Epidermal melanocyte (primary cell): ENCODE measurements around a stretch of chr14.

- RRBS, result 100% methylated on average over 4 of the region's 19 CpGs
These were observed 6.1 kb upstream of the GPR132 start for GRCh38 chr14:105071268-105071784.

DNA sequence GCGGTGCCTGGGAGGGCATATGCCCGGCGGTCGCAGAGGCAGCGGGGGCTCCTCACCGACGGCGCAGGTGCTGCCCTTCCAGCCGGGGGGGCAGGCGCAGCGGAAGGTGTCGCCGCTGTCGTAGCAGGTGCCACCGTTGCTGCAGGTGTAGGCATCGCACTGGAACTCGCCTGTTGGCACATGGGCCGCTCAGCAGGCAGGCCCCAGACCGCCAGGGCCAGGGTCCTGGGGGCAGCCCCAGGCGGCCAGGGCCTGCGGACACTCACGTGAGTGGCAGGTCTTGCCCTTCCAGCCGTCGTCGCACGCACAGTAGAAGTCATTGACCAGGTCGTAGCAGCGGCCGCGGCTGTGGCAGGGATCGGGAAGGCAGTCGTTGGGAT is 20.5 kb downstream of the JAG2 start:
- RRBS, result 92% methylated on average over 9 of the region's 32 CpGs

- RRBS, result 53% methylated on average over 12 of the region's 20 CpGs
These were observed 18.0 kb upstream of the NUDT14 start for GRCh38 chr14:105199037-105199581.

DNA sequence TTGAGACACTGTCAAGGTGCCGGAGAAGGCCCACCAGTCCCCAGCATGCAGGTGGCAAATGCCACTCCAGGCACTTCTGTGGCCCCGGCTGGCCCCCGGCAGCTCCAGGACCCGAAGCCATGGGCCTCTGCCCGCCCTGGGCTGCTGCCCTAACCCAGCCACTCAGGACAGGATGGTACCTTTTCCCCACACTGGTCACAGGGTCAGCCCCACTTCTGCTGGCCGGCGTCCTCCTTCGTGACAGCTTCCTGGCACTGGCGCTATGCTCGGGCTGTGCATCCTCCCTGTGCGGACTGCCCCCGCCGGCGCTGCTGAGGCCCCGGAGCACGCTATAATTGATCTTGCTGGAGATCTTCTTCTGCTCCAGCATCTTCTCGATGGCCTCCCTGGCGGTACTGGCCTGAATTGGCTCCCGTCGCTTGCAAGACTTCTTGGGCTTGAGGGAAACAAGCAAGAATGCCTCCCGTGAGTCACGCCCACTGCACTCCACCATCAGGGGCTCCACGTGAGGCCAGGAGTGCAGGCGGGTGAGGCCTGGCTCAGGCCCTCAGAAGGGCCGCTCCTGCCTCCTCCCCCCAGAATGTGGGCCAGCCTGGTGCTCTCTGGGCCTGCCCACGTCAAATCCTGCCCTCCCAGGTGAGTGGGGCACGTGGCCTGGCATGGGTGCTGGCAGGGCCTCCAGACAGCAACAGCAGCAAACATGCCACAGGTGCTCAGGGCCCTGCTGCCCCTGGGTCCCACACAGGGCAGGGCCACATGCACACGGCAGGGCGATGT is 30.8 kb upstream of the BTBD6 start:
- RRBS, result 98% methylated on average over 2 of the region's 29 CpGs

DNA sequence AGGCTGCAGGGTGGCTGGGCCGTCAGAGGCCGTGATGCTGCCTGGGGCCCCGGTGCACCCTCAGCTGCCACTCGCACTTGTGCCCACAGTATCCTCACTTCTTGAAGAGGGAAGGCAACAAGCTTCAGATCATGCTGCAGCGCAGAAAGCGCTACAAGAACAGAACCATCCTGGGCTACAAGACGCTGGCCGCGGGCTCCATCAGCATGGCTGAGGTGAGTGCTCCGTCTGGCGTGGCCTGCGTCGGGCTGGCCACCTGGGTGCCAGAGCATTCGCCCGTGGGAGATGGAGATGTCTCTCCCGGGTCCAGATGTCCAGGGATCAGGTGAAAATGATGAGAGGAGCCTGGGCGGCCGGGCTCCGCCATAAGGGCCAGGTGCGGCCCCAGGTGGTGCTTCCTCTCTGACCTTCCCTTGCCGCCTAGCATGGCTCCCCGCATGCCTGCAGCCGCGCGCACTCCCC is 40.4 kb downstream of the PACS2 start:
- RRBS, result no CpG with 5 or more reads among the region's 25 CpGs

GRCh38 chr14:105375537-105376220 is 22.7 kb upstream of the TEX22 start:
- RRBS, result no CpG with 5 or more reads among the region's 7 CpGs

DNA sequence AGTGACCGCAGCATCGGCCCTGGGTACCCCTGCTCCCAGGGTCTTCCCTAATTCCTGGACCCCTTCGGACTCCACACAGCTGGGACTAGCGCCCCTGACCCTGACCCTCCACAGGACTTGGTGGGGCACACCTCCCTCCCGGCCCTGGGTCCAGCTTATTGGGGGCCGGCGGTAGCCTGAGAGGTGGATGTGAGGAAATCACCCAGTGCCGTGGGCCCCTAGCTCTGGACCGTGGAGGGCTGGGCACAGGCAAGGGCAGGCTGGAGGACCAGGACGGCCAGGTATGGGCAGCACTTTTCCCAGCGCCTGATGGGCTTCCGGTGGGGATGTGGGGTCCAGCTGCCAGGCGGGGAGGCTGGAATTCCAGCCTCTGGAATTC is 4.0 kb upstream of the CRIP1 start:
- RRBS, result no CpG with 5 or more reads among the region's 13 CpGs

- RRBS, result no CpG with 5 or more reads among the region's 1 CpG
These were observed 713 bp downstream of the TEDC1 start for GRCh38 chr14:105491860-105492057.

DNA sequence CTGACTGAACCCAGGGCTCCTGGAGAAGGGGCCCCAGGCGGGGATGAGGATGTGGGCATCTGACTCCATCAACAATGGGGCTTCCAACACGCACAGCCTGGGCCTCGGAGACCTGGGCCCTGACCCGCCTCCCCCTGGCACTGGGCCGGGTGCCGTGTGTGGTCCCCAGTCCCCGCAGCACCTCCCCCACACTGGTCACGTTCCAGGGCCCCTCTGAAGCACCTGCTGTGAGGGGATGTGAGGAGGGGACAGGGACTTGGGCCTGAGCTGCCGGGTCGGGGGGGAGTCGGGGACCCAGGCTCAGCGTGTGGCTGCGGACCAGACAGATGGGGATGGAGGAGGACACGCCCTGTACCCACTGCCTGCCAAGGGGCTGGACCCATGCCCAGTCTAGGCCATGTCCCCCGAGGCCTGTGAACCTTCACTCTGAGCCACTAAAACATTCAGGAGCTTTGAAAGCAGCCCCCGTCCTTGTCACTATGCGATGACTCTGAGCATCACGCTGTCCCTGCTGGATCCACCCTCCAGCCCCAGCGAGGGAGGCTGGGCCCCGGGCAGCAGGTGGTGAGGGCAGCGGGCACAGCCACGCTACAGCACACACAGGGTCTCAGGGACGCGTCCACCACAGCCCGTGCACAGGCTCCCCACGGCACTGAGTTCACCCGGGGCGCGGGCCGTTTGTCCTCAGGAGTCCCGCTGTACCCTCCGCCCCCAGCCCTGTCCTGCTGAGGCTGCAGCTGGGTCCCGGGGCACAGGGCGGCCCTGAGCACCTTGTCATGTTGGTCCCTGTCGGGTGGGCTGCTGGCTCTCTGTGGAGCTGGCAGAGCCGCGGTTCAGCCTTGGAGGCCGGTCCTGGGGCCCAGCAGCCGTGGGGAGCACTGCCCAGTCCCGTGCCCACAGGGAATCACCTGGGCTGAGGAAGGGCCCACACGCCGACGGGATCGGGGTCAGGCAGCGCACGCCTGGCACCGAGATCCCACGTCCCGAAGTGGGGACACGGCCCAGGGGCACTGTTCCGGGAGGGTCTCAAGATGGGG is 46.0 kb downstream of the TMEM121 start:
- RRBS, result no CpG with 5 or more reads among the region's 51 CpGs

DNA sequence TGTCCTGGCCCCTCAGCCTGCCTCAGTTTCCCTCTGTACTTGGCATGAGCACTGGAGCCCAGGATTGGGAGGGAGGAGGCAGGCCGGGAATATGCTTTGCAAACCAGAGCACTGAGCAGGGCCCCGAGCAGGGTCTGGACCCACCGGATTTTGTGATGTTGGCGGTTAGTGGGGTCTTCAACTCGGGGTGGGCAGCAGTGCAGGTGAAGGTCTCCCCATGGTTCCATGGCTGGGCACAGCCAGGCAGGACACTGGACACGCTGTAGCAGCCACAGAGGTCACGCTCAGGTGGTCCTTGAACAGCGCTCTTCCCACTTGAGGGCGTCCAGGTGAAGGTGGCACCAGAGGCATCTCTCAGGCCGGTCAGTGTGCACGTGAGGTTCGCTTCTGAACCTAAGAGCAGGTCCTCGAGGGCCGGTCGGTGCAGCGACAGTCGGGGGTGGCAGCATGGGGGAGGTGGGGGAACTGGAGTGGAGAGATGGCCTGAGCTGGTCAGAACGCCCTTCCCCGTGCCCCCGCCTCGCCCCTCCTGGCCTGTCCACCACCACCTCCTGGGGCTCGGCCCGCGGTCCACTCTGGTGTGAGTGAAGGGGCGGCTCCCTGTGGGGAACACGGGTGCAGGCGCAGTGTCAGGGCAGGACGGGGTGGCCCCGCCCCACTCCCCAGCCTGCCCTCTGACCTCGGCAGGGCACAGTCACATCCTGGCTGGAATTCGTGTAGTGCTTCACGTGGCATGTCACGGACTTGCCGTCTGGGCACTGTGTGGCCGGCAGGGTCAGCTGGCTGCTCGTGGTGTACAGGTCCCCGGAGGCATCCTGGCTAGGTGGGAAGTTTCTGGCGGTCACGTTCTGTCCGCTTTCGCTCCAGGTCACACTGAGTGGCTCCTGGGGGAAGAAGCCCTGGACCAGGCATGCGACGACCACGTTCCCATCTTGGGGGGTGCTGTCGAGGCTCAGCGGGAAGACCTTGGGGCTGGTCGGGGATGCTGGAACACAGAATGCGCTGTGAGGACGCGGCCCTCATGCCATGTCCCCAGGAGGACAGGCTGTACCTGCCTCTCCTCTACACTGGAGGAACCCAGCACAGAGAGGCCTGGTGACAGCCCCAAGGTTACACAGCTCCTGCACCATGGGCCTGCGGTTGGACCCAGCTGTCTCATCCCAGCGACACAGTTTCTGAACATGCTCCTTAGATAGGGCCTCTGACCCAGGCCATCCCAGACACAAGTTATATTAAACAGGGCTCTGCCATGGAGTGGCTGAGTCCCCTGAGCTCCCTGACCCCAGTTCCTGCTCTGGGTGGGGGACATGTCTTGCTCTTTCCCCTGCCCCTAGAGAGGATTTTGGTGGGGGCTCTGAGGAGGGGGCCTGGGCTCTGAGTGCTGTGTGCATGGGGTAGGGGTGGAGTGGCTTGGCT is 61.5 kb downstream of the TMEM121 start:
- RRBS, result 73% methylated on average over 1 of the region's 52 CpGs

- RRBS, result no CpG with 5 or more reads among the region's 37 CpGs
These were observed 172.7 kb downstream of the TMEM121 start for GRCh38 chr14:105698849-105699651.

- RRBS, result no CpG with 5 or more reads among the region's 5 CpGs
These were observed 330.5 kb downstream of the TMEM121 start for GRCh38 chr14:105856461-105857647.

GRCh38 chr14:105914549-105914977 is 388.2 kb downstream of the TMEM121 start:
- RRBS, result no CpG with 5 or more reads among the region's 3 CpGs

DNA sequence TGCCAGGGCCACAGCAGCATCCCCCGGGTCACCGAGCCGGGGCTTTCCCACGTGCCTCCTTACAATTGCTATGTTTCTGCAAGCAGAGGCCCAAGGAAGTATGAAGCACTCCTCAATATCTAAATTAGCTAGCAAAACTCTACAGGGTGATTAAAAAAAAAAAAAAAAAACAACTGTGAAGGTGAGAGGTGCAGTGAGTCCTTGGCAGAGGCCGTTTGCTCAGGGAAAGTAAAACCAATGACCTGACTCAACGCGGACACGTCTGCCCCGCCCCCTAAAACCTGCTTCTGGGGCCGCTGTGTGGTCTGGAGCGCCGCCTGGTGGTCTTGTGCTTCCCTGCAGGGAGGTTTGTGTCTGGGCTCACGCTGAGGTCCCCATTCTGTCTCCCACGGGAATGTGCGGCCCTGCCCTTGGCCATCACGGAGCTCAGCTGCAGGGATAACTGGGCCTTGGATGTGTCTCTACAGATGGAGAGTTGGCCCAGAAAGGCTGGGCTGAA is 418.5 kb downstream of the TMEM121 start:
- RRBS, result no CpG with 5 or more reads among the region's 16 CpGs

DNA sequence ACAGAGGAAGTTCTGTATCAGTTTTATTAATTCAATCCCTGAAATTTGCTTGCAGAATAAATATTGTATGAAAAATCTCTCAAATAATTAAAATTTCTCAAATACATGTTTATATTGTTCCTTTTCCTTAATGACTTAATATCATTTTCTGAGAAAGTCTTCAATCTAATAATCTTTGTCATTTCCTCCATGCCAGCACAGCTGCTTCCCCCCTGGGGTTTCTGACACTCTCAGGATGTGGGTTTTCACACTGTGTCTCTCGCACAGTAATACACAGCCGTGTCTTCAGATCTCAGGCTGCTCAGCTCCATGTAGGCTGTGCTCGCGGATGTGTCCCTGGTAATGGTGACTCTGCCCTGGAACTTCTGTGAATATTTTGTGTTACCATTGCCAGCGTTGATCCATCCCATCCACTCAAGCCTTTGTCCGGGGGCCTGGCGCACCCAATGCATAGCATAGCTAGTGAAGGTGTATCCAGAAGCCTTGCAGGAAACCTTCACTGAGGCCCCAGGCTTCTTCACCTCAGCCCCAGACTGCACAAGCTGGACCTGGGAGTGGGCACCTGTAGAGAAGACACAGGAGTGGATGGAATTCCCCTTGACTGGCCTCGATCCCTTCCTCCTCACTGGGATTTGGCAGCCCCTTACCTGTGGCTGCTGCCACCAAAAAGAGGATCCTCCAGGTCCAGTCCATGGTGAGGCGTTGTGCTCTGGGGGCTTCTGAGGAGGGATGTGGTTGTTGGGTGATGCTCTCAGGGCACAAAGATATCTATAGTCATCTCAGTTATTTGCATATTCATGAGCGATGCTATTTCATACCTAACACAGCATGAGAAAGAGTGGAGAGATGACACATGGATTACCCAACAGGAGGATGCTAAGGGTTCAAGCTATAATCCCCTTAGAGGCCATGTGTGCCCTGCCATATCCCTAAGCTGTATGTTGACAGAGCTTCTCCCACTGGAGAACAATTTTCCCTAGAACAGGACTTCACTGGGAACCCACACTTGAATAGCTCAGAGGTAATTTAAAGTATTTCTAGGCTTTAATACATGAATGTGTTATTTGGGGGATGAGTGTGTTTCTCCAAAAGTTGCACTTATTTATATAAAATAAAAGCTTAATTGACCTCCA is 478.8 kb downstream of the TMEM121 start:
- RRBS, result no CpG with 5 or more reads among the region's 10 CpGs

- RRBS, result no CpG with 5 or more reads among the region's 27 CpGs
These were observed 677.9 kb downstream of the TMEM121 start for GRCh38 chr14:106204136-106204815.

GRCh38 chr14:106360083-106360501 is 833.7 kb downstream of the TMEM121 start:
- RRBS, result no CpG with 5 or more reads among the region's 5 CpGs

DNA sequence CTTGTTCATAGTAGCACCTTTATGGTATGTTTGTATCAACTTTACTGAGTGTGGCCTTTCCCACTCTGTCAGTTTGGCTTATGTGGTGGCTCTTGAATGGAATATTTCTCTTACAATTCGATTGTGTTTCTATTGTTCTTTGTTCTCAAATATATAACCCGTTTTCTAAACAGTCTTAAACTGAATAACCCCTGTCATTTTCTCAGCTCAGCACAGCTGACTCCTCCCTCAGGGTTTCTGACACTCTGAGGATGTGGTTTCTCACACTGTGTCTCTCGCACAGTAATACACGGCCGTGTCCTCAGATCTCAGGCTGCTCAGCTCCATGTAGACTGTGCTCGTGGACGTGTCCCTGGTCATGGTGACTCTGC is 984.4 kb downstream of the TMEM121 start:
- RRBS, result no CpG with 5 or more reads among the region's 7 CpGs

- RRBS, result no CpG with 5 or more reads among the region's 5 CpGs
These were observed 985.2 kb downstream of the TMEM121 start for GRCh38 chr14:106511478-106512021.

DNA sequence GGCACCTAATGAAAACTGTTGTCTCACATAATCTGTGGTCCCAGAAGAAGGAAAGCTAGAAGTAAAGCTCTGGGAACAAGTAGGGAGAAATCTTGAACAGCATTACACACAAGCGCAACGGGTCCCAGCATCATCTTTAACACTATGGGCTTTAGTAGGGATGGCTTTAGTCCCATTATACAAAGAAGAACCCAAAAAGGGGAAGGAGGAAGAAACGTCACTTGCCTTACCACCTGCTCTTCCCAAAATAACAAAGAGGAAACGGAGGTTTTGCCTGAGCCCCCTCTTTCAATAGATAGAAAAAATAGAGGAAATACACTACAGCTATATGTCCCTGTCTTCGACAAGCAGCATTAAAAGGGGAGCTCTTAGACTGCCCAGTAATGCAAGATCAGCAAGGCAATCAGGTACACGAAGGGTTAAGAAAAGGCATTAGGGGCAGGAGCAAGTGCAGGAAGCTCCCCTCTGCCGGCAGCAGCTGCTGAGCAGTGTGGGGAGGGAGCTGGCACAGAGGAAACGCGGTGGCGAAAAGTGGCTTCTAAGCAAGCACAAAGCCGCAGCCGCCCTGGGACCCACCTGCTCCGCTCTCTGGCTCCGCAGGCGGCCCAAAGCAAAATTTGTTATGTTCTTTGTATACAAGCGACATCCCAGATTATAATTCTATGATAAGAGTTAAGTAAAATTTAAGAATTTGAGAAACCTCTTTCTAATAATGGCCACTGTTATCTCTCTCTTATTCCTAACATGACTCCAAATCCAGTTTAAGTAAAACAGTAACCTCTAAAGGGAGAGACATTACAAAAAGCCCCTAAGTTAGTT is 1172.4 kb downstream of the TMEM121 start:
- RRBS, result no CpG with 5 or more reads among the region's 16 CpGs